Mammary microvascular endothelial cell (primary cell): ENCODE measurements around the gene CSF2RB.

GRCh38 chr22:36388052-36388134, 126 bp upstream of the MYH9 start:
- RAMPAGE, long total RNA = no peak

GRCh38 chr22:36399461-36399761, 11.6 kb upstream of the MYH9 start:
- RAMPAGE, long total RNA = no peak

GRCh38 chr22:36449850-36450235, 31.6 kb downstream of the TXN2 start:
- RAMPAGE, long total RNA = no peak

GRCh38 chr22:36454881-36455958, 26.2 kb downstream of the TXN2 start:
- RAMPAGE, long total RNA = no peak

DNA sequence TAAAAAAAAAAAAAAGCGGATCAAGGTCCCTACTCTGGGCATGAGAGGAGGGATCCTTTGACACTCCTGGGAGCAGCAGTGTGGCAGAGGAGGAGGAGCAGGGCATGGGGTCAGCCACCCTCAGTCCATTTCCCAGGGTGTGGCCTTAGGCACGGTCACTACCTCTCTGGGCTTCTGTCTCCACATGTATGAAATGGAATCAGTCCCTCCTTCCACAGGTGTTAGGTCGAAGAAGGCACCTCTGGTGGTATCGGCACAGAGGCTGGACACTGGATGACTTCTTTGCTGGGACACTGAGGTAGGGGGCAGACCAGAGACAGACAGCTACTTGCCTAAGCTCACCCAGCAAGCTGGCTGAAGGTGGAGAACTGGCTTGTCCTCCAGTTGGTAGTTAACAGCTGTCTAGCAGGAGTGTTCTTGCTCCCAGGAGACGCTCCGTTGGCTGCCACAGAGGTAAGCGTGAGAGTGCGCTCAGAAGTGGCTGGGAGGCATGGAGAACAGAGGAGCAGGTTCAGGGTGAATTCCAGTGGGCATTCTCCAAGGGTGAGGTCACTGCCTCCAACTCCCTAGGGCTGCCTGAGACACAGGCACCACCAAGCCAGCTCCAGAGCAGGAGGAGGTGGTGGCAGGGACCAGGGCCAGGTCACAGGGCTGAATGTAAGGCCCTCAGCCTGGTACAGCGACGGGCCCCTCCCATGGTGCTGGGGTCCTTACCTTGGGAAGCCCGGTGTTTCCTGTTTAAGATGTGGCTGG, 19.5 kb downstream of the TXN2 start:
- RAMPAGE, long total RNA = no peak

DNA sequence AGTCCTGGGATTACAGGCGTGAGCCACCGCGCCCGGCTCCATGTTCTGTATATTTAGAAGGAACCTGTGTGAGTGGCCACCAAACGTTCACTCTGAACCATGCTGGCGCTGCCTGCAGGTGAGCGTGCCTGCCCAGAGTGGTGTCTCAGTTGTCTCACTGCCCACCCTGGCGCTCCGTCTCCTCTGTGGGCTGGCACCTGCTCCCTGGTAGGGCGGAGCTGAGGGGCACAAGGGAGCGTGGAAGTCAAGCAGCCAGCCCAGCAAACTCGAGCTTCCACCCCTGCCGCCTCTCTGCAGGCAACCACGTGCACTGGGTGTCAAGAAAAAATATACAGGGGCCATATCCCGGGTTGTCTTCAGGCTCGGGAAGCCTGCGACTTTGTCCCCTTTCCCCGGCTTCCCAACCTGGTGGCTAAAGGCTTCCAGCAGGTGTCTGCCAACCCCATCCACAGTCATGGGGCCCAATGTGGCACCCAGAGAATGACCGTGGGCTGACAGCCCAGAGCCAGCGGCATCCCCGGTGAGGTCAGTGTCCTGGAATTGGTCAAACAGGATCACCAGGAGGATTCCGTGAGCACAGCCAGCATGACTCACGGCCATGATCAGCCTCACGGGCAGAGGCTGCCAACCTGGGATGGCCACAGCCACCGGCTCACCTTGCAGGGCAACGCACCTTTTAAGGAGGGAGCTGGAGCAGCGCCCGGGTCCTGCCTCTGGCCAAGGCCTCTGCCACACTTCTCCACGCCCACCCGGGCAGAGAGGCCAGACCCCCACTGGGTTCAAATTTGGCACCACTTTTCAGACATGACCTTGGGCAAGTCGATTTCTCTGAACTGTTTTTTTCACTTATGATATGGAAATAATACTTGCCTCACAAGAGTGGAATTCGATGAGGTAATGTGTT, 16.4 kb downstream of the TXN2 start:
- RAMPAGE, long total RNA = no peak

GRCh38 chr22:36546301-36546532, 17.3 kb upstream of the EIF3D start:
- RAMPAGE, long total RNA = no peak

GRCh38 chr22:36562046-36562459, 33.1 kb upstream of the EIF3D start:
- RAMPAGE, long total RNA = no peak

GRCh38 chr22:36684859-36685814, 18.4 kb downstream of the CACNG2 start:
- RAMPAGE, long total RNA = no peak

DNA sequence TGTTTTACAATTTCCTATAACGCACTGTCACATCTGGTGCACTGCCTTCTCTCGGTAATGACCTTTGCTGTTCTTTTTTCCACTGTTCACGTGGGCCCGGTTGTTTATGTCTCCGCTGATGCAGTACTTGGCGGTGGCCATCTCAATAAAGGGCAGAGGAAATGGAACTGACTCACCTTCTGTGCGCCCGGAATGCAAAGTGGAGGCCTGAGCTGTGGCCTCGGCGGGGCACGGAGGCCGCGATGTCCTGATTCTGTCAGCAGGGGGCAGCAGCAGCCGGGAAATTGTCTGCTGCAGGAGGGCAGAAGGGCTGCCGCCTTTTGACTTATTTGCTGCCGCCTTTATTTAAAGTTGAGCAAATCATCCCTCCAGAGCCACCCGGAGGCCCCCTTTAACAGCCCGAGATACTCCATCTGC, 6.0 kb upstream of the IFT27 start:
- RAMPAGE, long total RNA = no peak

DNA sequence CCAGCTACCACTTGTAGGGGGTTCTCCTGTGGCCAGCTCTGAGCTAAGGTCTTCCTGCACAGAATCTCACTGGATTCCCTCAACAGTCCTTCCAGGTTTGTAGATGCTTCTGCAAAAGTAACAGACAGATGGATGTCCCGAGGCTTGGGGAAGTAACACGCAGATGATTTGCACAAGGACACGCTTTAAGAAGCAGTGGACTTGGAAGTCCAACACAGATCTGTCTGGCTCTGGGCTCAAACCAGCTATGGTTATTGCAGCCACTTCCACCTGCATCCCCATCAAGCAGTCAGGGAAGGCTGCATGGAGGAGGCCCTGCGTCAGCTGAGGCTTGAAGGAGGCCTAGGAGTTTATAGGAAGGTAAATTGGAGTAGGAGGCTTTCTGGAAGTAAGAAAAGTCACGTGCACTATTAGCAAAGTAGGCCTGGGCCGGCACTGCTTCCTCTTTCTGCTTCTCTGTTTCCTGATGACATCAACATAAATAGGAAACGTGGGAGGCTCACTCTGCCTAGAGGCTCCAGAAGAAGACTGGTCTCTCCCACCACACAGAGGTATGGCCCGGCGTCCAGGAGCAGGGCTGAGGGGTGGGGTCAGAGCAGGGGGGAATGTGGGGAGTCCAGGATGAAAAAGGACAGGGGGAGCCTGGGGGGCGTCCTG, at the start of gene CSF2RB:
Gene CSF2RB, plus strand, starts transcription at position 502 of the 657 bp plus-strand sequence.
- RAMPAGE, long total RNA = no peak

- RAMPAGE, long total RNA = no peak
Observed at GRCh38 chr22:36940634-36941026, 27.2 kb downstream of the CSF2RB start.

- RAMPAGE, long total RNA = no peak
Observed at GRCh38 chr22:37163843-37164357, 14.2 kb upstream of the IL2RB start.

GRCh38 chr22:37164398-37164634, 14.6 kb upstream of the IL2RB start:
- RAMPAGE, long total RNA = no peak

- RAMPAGE, long total RNA = no peak
Observed at GRCh38 chr22:37186096-37187061, 1.7 kb downstream of the C1QTNF6 start.

GRCh38 chr22:37220472-37220980, 8.2 kb upstream of the SSTR3 start:
- RAMPAGE, long total RNA = no peak

GRCh38 chr22:37229930-37230450, 14.1 kb downstream of the RAC2 start:
- RAMPAGE, long total RNA = no peak

DNA sequence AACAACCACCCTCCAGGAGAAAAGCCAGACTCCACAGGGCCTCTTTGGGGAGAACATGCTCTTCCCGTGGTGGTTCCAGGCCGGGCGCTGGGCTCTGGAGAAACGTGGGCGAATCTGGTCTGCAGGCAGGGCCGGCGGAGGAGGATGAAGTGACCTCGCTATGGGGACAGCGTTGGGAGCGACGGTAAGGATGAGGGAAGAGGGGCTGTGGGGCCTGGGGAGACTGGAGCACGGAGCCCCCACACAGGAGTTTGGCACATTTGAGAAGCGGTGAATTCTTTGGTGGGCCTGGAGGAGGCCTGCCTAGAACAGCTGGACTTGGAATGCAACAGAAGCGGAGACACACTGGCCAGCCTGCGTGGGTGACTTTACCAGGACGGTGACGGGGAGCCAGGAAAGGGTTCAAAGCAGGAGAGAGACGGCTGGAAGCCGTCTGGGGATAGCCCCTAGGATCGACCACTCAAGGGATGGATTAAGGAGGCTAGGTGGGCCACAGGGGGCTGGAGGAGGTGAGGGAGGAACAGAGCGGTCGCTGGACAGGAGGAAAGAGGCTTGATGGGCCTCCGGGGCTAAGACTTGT, 36.6 kb downstream of the CYTH4 start:
- RAMPAGE, long total RNA = no peak

DNA sequence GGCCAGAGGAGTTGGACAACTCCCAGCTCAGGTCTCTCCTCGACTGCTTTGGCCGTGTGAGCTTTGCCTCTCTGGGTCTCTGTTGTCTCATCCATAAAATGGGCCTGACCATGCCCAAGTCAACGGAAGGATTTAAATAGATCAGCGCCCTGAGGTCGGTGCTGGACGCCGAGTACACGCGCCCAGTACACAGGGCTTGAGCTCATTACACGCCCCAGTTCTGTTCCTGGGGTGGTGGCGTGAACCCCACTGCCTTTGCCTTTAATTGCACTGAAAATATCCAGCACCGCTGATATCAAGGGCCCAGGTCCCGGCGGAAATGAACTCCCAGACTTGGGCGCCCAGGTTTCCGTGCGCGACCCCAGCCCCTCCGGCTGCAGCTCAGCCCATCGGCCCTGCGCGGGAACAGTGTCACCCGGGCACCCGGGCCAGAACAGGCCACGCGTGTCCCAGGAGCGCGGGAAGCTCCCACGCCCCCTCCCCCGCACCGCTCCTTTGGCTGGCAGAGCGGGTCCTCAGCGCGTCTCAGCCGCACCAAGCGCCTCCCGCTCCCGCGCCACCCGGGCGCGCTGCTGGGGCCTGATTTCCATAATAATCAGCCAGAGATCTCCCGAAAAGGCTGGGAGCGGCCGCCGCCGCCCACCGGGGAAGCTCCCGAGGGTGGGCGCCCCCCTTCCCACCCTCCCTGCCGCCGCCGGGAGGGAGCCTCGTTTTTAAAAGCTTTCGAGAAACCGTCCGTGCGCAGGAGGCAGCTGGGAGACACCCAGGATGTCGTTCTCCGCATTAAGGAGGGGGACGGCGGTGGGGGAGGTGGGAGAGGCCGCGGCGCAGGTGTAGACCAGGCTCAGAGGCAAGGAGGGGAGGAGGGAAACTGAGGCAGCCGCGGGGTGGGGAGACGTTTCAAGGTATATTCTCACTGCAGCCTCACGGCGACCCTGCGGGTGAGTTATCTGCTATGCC, 42.3 kb downstream of the CYTH4 start:
- RAMPAGE, long total RNA = no peak

GRCh38 chr22:37515903-37516531, 3.2 kb downstream of the CARD10 start:
- RAMPAGE, long total RNA = no peak